ENCODE results near the genes TNF, LY6G6F and CLIC1.

- RRBS, result no CpG with 5 or more reads among the region's 30 CpGs
Observed at GRCh38 chr6:31575128-31576512, at the start of gene TNF. Gene TNF (plus strand): TSS chr6:31575565.

GRCh38 chr6:31586409-31587442 lies 649 bp downstream of the LST1 start:
- RRBS, result no CpG with 5 or more reads among the region's 14 CpGs

DNA sequence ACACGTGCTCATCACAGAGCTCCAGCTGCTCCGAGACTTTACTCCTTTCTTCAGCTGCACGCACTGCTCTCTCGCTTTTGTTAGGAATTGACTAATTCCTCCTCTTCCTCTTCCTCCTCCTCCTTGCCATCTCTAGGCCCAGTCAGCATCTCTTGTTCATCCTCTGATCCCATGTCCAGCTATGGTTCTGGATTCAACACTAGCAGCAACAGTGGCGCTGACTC lies 3.9 kb upstream of the AIF1 start:
- RRBS, result no CpG with 5 or more reads among the region's 5 CpGs

DNA sequence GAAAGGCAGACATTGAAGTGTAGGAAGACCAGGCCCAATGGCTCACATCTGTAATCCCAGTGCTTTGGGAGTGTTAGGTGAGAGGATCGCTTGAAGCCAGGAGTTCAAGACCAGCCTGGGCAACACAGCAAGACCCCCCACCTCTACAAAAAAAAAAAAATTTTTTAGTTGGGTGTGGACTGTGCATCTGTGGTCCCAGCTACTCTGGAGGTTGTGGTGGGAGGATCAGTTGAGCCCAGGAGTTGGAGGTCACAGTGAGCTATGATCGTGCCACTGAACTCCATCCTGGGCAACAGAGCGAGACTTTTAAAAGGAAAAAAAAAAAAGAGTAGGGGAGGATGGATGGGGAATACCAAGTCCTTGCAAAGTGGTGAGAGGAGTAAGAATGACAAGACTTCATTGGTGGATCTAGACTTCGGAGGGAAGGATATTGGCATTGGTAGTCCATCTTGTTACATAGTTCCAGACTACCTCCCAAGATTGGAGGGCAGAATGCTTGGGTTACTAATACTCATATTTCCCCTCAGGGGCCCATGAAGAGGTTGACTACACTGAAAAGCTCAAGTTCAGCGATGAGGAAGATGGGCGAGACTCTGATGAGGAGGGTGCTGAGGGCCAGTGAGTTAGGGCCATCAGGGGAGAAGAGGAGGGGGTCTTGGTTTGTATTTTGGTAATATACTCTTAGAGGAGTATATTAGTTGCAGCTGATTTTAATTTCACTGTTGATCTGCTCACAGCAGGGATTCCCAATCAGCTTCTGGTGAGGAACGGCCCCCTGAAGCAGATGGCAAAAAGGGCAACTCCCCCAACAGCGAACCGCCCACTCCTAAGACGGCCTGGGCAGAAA lies 6.0 kb downstream of the PRRC2A start:
- RRBS, result no CpG with 5 or more reads among the region's 10 CpGs

DNA sequence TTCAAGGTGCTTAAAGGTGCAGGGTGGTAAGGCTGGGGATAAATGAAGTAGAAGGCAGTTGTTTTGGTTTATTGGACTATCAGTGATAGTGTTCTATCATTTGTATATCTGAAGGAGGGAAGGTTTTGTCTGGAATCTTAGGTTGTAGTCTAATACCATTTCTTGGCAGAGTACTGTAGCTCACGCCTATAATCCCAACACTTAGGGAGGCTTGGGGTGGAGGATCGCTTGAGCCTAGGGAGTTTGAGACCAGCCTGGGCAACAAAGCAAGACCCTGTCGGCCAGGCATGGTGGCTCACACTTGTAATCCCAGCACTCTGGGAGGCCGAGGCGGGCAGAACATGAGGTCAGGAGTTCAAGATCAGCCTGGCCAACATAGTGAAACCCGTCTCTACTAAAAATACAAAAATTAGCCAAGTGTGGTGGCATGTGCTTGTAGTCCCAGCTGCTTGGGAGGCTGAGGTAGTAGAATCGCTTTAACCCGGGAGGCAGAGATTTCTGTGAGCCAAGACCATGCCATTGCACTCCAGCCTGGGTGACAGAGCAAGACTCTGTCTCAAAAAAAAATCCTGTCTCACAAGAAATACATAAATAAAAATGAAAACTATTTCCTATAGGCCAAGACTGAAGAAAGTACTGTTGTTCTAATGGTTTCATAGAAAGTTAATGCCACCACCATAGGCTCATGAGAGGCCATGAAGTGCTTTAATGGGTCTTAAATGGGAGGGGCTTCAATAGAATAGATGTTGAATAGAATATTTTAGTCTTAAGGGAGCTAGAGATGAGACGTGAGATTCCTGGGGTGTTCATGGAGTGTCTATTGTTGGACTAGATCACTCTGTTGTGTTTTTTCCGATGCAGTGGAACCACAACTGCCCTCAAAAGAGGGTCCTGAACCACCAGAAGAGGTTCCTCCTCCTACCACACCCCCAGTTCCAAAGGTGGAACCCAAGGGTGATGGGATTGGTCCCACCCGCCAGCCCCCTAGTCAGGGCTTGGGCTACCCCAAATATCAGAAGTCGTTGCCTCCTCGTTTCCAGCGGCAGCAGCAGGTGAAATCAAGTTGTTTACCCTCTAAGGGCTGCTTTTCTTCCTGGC lies 8.1 kb downstream of the PRRC2A start:
- RRBS, result no CpG with 5 or more reads among the region's 14 CpGs

DNA sequence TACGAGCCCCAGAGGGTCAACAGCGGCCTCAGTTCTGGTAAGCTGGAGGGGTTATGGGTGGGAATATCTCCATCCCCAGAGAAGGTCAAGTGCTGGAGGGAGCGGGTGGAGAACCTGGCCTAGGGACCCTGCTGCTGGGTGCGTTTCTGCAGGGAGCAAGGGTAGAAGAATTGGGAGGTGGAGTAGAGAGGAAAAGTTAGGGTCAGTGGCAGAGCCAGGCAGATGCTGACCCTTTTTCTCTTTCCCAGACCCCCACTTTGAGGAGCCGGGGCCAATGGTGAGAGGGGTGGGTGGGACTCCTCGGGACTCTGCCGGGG lies 13.1 kb downstream of the PRRC2A start:
- RRBS, result 88% methylated on average over 2 of the region's 7 CpGs

GRCh38 chr6:31634532-31635363 lies 14.2 kb downstream of the PRRC2A start:
- RRBS, result no CpG with 5 or more reads among the region's 10 CpGs

- RRBS, result no CpG with 5 or more reads among the region's 21 CpGs
Observed at GRCh38 chr6:31653240-31653782, 850 bp upstream of the BAG6 start.

- RRBS, result no CpG with 5 or more reads among the region's 3 CpGs
Observed at GRCh38 chr6:31661595-31661874, 957 bp upstream of the C6orf47 start.

GRCh38 chr6:31666623-31667121 lies 792 bp downstream of the CSNK2B start:
- RRBS, result no CpG with 5 or more reads among the region's 10 CpGs

DNA sequence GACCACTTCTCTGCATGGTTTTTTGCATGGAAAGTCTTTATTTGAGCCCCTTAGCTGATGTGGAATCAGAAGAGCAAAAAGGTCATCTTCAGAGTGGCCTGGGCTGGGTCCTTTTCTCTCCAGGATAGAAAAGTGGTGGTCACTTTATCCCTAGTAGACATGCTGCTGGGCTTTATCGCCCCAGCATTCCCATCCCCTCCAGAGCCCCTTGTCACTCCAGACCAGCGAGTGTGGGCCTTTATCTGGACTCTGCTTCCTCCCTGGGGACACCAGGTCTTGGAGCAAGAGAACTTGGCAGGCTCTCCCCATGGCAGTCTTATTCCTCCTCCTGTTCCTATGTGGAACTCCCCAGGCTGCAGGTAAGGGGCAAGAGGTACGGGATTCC lies at the start of gene LY6G6F:
LY6G6F (plus strand) TSS at position 267 of the 385 bp plus-strand sequence.
- RRBS, result no CpG with 5 or more reads among the region's 3 CpGs

DNA sequence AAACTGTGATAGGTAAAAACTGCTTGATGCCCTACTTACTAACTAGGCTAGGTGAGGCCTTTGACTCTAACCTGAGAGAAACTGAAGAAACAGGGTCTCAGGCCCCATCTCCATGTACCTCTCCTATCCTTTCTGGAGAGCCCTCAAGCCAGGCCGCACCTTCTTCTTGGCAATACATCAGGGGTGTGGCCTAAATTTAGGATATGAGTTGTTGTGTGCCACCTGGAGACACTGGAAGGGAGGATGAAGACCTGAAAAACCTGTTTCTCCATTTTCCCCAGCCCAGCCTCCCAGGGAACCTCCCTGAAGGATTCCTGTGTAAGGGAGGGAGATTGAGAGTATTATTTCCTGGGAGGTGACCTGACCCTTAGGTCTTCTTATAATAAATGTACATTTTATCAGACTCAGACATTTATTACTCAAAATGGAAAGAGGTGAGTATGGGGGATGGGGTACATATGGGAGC lies 3.1 kb downstream of the LY6G6D start:
- RRBS, result no CpG with 5 or more reads among the region's 1 CpG

DNA sequence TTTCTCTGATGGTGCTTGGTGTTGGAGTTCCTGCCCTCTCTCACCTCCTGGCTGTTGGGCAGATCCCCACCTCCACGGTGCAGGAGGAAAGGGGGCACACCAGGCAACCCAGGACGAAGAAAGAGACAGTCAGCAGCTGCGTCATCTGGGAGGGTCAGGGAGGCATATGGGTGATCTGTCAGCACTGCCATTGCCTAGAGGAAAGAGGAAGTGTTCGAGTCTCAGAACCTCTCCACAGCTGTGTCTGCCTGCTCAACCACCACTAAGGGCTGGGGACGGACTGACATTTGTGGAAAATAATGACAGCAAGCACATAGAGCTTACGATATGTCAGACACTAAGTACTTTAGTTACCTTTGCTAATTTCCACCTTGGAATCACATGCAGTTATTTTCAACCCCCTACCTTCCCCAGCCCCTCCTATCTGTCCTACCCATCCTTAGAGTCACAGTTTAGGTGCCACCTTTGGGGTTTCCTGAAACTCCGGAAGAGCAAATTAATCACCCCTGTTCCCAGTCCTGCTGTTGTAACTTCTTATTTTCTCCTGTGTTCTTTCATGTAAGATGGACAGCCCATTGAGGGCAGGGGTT lies 1.5 kb downstream of the DDAH2 start:
- RRBS, result no CpG with 5 or more reads among the region's 7 CpGs

DNA sequence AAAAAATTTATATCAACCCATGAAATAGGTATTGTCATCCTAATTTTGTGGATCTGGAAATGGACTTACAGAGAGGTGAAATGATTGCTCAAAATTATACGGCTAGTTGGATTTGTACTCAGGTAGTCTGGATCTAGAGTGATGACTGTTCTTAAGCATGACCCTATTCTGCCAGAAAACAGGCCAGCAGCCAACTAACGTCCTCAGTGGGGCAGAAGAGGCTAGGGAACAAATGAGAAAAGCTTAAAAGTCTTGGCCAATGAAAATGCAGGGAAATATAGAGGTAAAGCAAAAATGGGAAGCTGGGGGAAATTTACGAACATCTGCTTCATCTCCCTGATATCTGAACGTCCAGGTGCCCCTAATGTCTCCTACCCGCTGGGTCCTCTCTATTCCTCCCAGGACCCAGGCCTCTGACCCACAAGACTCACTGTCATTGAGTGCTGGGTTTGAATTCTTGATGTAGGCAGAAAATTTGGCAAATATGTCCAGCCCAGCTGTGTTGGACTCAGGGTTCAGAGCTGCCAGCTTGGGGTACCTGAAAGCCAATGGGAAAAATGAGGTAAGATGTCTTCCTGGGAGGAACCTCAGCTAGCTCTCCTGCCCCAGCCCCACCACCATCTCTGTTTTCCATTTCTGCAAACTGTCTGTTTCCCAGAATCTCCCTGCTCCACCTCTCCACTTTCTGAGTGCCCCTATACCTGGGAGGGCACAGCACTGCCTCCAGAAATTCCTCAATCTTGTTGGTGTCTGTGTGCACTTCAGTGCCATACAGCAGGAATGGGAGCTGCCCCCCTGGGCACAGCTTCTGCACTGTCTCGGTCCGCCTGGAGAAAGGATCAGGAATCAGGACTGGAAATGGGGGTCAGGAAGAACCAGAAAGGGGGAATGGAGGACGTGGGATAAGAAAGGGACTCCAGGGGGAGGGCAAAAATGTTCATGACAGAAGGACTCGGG lies 2.9 kb downstream of the CLIC1 start:
- RRBS, result no CpG with 5 or more reads among the region's 9 CpGs

GRCh38 chr6:31736087-31736769 lies at the start of gene CLIC1:
Gene CLIC1 (minus strand): TSS chr6:31736530.
- RRBS, result 2% methylated on average over 6 of the region's 24 CpGs

DNA sequence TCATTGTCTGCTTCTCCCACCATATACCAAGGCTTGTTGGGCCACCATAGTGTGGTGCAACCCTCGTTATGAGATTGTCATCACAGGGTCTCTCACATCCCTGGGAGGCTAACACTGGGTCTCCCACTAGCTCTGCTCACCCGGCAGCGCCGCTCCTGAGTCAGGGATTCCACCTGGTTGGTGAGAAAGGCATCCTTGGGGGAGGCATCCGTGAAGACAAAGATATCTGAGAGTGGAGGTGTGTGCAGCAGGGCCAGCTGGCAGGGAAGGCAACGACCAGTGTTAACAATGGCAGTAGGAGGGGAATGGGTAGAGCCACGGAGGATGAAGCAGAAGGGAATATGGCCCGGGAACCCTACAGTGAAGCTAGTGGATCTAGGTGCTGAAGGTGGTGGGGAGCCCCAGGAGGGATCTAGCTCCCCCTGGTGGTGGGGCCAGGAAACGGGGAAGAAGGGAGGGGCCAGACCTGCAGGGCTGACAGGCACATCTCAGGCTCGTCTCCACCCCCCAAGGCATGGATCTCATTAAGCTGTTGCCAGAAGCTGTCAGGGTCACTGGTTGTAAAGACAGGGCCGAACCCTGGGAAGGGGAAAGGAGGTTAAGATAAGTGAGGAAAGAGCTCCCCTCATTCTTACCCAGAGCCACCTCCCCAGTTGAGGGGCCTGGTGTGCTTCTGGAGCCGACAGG lies 7.2 kb downstream of the SAPCD1 start:
- RRBS, result no CpG with 5 or more reads among the region's 12 CpGs

- RRBS, result no CpG with 5 or more reads among the region's 57 CpGs
Observed at GRCh38 chr6:31816852-31817903, 1.8 kb downstream of the HSPA1A start.

GRCh38 chr6:31870407-31871688 lies 7.9 kb downstream of the SLC44A4 start:
- RRBS, result 30% methylated on average over 3 of the region's 28 CpGs

GRCh38 chr6:31897910-31898934 lies 724 bp upstream of the EHMT2 start:
- RRBS, result no CpG with 5 or more reads among the region's 27 CpGs

DNA sequence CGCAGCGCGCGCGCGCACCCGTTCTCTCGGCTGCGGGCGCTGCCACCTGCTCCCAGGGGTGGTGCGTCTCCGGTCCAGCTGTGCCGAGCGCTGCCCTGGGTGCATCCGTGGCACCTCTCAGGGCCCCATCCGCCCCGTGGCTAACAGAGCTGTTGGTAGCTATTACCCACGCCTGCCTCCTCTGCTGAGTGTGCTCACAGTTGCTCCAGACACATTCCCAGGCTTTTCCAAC lies 428 bp upstream of the ZBTB12 start:
- RRBS, result no CpG with 5 or more reads among the region's 18 CpGs